Caco-2 (cell line): ENCODE data around the gene SLC35D1.

- PRO-cap: no peak
- RRBS: 100% methylated on average over 4 of the region's 7 CpGs
These were observed 92.9 kb downstream of the RAVER2 start for GRCh38 chr1:64837871-64838171.

DNA sequence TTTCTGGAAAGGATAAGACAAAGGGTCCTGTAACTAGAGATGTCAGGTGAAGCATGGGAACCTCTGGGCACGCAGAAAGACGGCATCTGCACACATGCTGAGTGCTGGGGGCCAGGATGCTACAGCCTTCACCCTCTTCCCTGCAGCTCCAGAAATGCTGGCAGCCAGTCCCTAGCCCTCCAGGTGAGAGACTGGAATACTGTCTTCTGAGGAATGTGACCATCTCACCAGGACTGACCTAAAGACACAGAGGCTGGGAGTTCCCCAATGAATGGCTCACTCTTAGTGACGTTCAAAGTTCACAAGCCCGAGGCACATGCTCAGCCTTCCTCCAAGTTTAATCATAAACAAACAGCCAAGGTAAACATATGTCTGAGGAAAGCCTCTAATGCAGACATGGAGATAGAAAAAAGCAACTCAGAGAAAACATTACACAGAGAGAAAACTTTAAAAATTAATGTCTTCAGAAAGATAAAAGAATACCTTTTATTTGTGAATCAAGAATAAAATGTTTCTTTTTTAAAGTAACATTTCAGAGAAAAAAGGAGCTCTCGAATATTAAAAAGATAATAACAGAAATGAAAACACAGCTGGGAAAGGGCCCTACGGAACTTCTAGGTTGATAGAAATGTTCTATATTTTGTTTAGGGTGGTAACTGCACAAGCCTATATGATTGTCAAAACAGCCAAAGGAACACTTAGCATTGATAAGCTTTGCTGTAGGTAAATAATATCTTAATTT is 50.4 kb downstream of the JAK1 start:
- PRO-cap: bidirectional peak, plus-strand start at position 367 of the sequence, minus-strand start at position 193 of the sequence
- RRBS: no CpG with 5 or more reads among the region's 6 CpGs

DNA sequence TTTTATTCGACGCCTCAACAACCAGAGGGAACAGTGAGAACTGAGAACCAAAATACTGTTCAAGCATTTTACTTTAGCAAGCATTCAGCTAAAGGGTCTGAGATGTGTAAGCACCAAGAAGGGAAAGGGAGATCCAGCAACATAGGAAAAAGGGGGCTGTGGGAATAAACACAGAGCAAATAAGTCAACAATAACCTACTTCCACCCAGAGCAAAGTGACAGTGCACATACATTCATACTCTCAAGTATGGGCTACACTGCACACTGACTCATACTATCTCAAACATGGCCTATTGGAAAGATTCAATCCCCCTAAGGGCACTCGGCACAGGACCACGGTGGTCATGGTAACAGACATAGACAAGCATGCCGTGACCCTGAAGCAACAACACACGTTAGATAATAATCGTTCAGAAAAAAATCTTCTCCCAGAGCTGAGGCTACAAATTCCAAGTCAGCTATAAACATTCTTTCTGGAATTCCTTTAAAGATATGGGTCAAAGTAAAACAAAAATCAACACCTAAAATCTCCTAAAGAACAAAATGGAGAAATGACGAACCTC is 16.7 kb upstream of the JAK1 start:
- PRO-cap: unidirectional peak, minus-strand start at position 270 of the sequence
- RRBS: no CpG with 5 or more reads among the region's 8 CpGs

GRCh38 chr1:65000916-65001600 is 34.7 kb upstream of the JAK1 start:
- PRO-cap: no peak
- RRBS: no CpG with 5 or more reads among the region's 21 CpGs

- PRO-cap: no peak
- RRBS: no CpG with 5 or more reads among the region's 8 CpGs
These were observed 15.0 kb downstream of the AK4 start for GRCh38 chr1:65163000-65163492.

DNA sequence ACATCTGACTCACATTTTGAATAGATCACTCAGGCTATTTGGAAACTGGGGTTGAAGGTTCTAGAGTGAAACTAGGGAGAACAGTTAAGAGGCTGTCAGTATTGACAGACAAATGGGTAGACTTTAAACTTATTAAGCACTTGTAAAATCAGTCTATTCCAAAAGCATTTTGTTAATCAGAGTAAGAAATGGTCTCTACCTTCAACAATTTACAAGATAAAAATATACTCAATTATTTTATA is 16.8 kb downstream of the AK4 start:
- PRO-cap: no peak

- PRO-cap: no peak
- RRBS: no CpG with 5 or more reads among the region's 7 CpGs
These were observed 55.4 kb upstream of the DNAJC6 start for GRCh38 chr1:65253961-65254230.

DNA sequence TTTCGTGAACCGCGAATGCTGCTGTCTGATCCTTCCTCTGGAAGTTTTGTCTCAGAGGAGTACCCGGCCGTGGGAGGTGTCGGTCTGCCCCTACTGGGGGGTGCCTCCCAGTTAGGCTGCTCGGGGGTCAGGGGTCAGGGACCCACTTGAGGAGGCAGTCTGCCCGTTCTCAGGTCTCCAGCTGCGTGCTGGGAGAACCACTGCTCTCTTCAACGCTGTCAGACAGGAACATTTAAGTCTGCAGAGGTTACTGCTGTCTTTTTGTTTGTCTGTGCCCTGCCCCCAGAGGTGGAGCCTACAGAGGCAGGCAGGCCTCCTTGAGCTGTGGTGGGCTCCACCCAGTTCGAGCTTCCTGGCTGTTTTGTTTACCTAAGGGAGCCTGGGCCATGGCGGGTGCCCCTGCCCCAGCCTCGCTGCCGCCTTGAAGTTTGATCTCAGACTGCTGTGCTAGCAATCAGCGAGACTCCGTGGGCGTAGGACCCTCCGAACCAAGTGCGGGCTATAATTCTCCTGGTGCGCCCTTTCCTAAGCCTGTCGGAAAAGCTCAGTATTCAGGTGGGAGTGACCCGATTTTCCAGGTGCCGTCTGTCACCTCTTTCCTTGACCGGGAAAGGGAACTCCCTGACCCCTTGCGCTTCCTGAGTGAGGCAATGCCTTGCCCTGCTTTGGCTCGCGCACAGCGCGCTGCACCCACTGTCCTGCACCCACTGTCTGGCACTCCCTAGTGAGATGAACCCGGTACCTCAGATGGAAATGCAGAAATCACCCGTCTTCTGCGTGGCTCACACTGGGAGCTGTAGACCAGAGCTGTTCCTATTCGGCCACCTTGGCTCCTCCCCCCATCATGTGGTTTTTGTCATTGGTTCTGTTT is 129.9 kb downstream of the LEPR start:
- PRO-cap: no peak
- RRBS: no CpG with 5 or more reads among the region's 33 CpGs

DNA sequence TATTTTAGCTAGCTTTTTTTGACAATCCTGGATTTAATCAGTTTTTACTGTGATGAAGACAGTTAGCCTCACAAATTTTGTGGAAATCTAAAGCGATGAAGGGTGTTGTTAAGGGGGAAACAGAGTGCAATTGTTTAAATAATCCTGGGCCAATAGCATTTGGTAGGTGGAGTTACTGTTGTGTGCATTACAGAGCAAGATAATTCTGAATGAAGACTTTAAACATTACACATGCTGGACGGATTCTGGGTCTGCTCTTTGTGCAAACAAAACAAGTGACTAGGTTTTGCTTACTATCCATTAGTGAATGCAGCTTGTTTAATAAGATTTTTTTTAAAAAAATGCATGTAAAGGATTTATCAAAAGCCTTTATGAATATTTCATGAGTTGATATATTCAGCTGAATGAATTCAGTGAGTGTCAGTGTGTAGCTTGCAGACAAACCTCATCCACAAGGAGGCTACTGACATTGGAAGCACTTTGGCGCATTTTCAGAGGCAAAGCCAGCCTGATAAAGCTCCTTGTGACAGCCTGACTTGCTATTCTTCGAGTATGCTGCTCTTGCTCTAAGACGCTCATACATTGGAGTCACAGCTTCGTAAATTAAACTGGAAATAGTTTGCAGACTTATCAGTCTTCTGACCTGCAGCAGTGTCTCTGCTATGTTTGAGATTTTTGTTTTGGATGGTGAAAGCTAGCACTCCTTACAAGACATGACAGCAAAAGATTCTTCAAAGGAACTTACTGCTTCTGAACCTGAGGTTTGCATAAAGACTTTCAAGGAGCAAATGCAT is 199.7 kb downstream of the PDE4B start:
- PRO-cap: no peak
- RRBS: no CpG with 5 or more reads among the region's 6 CpGs

GRCh38 chr1:66270280-66270835 is 263.6 kb upstream of the SGIP1 start:
- PRO-cap: no peak
- RRBS: no CpG with 5 or more reads among the region's 4 CpGs

DNA sequence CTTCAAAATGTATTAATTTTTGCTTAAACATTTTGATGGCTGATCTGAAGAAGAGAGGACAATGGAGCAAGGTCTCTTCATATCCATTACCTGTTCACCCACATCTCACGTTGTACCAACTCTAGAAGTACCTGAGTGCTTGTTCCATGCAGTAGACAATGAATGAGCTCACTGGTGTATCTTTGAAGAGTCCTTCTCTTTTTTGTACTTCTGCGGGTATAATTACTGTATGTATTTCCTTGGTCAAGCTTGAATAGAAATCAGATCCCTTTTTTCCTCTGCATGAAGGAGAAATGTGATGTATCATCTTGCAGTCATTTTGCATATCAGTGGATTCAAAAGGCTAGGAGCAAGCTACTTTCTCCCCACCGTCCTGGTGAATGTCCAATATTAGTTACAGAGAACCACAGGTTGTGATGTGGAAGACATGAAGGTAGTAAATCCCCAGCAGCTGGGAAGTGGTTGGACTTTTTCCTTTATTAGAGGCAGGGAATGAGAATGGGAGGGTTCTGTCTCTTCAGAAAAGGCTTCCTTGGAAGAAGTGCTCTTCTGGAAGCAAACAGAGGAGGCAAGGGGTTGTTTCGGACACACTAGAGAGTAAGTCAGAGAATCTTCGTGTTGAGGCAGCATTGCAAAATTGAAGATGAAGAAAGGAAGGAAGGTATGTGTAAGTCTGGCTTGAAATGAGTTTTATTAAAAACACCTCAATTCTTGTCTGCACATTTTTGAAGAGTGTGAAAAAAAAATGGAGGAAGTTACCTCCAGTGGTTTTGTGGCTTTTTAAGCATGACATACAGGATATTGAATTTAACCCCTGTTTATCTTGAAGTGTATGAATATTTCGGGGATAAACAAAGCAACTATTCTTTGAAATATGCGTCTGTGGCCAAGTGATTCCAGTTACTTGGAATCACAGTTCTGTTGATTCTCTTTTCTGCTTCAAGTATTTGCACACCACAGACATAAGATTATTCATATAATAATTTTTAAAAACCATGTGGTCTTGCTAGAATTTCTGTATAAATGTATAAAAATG is 203.5 kb upstream of the SGIP1 start:
- PRO-cap: no peak
- RRBS: no CpG with 5 or more reads among the region's 7 CpGs

DNA sequence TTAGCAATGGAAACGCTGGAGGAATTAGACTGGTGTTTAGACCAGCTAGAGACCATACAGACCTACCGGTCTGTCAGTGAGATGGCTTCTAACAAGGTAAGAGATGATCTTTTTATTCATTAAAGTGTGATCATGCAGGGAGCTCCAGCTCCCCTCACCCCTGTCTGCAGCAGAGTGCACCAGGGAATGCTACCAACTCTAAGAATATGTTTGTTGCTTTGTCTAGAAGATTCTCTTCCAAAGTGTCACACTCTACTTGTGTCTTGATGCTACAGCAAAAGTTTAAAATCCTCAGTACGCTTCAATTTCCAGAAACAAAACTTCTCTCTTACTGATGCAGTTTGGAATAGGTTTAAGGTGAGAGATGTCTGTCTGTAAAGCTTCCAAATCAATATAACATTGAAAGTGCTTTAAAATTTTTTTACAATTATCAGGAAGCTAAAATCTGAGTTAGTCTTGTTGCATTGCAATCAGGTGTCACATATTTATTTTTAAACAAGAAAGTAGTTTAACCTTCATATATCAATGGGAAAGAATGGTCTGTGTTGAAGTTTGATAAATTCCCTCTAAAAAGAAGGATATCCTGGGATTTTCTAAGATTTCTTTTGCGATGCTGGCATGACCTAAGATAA is 201.3 kb upstream of the SGIP1 start:
- PRO-cap: no peak
- RRBS: no CpG with 5 or more reads among the region's 4 CpGs

DNA sequence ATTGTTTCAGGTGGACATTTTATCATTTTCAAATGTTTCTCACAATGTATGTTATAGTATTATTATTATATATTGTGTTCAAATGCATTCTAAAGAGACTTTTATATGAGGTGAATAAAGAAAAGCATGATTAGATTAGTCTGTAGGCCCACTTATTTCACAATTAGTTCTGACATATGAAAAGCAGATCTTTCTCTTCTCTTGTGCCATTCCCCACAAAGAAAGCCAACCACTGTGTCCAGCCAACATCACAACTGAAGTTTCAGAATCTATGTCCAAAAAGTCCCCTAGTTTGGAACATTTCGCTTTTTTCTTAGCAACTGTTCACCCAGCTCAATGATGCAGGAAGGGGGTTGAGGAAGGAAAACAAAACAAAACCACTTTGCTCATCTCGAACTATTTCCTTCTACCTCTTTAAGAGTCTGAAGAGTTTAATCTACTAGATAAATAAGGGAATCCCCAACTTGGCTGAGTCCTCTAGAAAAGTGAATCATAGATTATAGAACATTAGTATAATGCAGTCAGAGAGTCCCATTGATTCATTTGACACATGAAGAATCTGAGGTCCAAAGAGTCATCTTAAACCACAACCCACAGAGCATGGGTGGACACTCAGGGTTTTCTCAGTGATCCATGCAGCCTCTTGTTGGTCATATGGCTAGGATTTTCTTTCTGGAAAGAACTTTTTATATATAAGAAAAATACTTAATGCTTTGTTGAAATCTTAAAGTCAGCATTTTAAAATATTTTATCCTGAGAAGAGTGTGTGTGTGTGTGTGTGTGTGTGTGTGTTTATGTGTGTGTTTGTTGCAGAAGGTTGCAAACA is 159.3 kb upstream of the SGIP1 start:
- PRO-cap: no peak
- RRBS: no CpG with 5 or more reads among the region's 2 CpGs

DNA sequence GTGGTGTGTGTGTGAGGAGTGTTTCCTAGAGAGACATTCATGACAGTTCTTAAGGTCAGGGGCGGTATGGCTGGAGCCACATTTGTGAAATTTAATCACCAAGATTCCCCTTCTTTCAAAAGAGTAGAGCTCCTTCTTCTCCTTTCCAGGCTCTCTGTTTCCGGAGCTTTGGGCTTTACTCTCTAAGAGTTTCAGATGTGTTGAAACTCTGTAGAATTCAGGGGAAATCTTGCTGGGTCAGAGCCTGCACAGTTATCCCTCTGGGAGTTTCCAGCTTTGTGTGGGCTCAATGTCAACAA is 138.3 kb upstream of the SGIP1 start:
- PRO-cap: no peak
- RRBS: no CpG with 5 or more reads among the region's 2 CpGs

- PRO-cap: no peak
- RRBS: no CpG with 5 or more reads among the region's 8 CpGs
These were observed 137.7 kb upstream of the SGIP1 start for GRCh38 chr1:66396027-66396898.

- PRO-cap: no peak
- RRBS: no CpG with 5 or more reads among the region's 49 CpGs
These were observed 841 bp upstream of the SGIP1 start for GRCh38 chr1:66532852-66533772.

GRCh38 chr1:66564129-66564431 is 30.1 kb downstream of the SGIP1 start:
- PRO-cap: no peak
- RRBS: no CpG with 5 or more reads among the region's 2 CpGs

GRCh38 chr1:66758025-66758748 is 5.9 kb downstream of the DYNLT5 start:
- PRO-cap: no peak
- RRBS: no CpG with 5 or more reads among the region's 3 CpGs

GRCh38 chr1:66918896-66919477 is 5.7 kb downstream of the DNAI4 start:
- PRO-cap: no peak
- RRBS: no CpG with 5 or more reads among the region's 1 CpG

DNA sequence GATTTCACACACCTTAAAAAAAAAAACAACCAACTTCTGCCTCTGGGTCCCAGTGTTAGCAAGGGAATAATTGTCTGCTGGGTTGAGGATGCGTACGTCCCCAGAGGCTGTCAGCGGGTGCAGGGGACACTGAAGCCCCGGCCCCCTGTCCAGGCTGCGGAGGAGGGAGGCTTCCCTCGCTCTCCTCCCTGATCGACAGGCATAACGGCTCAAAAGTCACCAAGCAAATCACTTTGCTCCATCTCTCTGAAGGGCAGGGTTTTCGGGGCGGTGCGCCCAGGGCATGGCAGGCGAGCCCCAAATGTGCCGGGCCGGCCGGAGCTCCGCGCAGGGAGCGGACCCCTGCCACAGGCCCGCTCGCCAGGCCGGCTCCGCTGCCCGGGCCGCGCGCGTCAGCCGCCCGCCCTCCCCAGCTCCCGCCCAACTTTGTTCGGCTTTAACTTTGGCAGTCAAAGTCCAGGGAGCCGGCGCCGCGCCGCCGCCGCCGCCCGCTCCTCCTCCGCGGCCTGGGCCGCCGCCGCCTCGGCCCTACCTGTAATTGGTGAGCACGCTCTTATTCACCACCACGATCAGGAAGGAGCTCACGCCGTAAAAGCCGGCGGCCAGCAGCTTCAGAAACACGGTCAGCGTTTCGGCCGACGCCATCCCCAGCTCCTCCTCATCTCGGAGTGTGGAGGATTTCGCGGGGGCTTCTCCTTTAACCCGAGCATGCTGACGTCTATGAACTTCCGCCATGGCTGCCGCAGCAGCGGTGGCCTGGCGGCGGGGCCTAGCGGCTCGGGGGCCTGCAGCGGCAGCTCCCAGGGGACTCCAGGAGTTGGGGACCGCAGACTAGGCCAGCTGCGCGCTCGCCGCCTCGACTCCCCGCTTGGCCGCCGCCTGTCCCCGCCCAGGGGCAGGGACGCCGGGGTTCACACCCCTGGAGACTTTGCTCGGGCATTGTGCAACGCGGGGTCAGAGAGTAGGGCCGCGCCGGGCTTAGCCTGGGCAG is at the start of gene SLC35D1:
Gene SLC35D1, minus strand, starts transcription at position 870 of the 991 bp plus-strand sequence.
- PRO-cap: bidirectional peak, plus-strand start at position 452 of the sequence, minus-strand start at position 373 of the sequence; bidirectional peak, plus-strand start at position 734 of the sequence, minus-strand start at position 672 of the sequence; bidirectional peak, plus-strand start at position 939 of the sequence, minus-strand start at position 883 of the sequence
- RRBS: 3% methylated on average over 23 of the region's 88 CpGs